Pulmonary artery (tissue), 1 donor: ENCODE measurements around the gene GPR33.

DNA sequence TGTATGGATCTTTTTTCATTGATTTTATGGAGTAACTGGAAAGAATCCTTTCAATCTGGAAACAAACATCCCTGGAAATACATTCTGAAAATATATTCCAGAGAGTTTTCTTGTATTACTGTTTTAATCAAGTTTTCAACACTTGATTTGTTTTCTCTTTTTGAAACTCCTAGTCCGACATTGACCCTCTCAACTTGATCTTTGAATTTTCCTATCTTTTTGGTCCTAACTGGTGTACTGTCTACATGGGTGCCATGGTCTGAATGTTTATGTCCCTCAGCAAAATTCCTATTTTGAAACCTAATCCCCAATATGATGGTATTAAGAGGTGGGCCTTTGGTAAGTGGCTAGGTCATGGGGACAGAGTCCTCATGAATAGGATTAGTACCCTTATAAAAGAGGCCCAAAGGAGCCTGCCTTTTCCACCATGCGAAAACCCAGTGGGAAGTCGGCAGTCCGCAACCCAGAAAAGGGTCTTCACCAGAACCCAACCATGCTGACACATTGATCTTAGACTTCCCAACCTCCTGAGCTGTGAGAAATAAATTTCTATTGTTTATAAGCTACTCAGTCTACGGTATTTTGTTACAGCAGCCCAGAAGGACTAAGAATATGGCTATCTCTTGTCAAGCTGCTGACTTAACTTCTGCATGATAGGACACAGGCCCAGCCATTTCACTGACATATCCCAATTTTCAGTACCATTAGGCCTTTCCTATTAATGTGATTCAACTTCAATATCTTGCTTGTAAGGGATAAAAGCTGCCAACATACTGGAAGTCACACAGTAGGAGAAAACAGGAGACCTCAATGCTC is 66.5 kb downstream of the COCH start:
- PRO-cap: no peak

- PRO-cap: no peak
Observed at GRCh38 chr14:31003246-31004127, 22.0 kb upstream of the AP4S1 start.

GRCh38 chr14:31122864-31123475 is 84.6 kb downstream of the HECTD1 start:
- PRO-cap: no peak

- PRO-cap: no peak
Observed at GRCh38 chr14:31171713-31172330, 35.8 kb downstream of the HECTD1 start.

DNA sequence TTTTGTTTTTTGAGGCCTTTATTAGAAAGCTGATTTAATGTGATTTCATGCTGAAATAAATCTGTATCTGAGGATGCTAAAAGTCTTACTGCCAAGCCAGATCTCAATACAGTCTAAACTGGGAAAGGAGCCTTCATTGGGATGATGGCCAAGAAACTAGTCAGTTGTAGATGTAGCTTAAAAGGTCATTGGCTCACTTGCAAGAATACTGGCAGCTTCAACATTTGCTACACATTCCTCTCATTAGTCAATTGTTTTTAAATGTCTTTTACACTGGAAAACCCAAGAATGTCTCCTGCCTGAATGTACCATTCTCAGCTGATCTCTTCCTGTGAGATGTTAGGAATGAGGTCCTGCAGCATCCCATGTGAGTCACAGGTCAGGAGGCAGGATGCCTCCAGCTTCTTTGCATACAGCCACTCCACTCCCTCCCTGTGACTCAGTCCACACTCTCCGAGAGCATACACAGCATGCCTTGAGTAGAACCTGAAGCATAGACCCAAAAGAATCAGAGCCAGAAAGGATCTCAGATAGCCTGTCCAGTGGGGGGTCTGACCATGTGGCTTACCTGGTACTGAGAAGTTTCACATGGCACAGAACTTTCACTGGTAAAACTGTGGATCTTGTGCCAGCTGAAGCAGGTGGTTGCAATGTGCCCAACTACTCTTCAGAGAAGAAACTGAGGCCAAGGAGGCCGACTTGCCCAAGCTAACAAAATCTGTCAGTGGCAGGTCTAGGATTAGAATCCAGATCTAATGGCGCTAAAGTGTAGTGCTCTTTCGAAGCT is 56.0 kb upstream of the HECTD1 start:
- PRO-cap: no peak

GRCh38 chr14:31487808-31488333 is at the start of gene GPR33:
TSS of gene GPR33 (minus strand) at chr14:31488039.
- PRO-cap: no peak

- PRO-cap: no peak
Observed at GRCh38 chr14:31724628-31725040, 163.4 kb downstream of the NUBPL start.

DNA sequence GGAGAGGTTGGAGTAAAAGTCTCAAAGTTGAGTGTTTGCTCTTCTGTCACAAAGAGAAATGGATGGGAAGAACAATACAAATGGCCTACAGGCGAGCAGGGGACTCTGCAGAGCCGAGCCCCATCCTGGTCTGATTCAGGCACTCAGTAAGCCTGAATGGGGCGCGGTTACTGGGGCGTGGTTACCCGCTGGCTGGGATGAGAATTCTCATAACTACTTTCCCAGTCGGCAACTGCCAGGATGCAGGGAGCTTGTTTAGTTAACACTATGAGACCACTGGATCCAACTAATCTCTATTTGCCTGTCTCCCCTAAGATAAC is 126.4 kb upstream of the ARHGAP5 start:
- PRO-cap: no peak

- PRO-cap: no peak
Observed at GRCh38 chr14:32417721-32418428, 88.8 kb downstream of the AKAP6 start.

GRCh38 chr14:32473268-32474017 is 144.3 kb downstream of the AKAP6 start:
- PRO-cap: no peak

DNA sequence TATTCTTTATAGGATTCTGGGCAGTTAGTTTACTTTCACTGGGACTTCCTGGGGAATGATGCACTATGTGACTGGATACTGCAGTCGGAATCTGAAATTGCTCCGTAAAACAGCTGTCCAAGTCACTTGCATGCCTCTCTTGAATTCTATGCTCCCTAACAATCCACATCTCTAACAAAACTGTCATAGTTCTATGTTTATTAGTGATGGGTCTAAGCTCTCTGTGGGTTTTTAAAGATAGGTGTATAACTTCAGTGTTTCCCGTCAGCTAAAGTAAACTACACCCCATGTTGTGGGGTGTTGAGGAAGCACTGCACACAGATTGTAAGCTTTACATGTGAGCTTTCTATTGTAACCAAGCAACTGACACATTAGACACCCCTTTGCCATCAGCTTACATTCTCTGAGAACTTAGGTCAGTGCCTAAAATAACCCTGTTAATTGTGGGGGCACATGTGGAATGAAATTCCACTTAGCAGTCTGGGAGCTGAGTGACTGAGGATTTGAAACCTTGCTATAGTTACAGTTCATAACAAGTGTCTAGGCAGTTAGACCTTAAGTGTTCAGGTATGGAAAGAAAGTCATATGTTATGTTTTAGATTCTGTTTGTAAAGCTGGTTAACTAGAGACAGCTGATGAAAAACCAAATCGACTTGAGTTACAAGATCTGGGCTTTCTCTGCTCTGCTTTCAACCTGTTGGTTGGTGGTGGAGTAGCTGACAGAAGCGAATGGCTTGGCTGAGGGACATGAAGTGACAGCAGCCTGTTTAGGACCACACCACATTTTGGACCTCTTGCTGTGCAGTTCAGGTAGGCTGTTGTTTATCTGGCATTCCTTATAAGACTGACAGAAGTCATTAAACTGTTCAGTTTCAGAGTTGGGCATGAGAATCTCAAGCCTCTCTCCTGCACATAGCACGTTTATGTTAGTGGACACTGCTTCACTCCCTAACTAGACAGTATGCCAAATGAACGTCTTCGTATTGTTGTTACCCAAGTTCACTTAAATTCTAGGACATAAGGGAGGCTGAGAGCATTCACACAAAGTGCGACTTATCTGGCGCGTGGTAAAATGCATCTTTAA is 165.8 kb downstream of the AKAP6 start:
- PRO-cap: unidirectional peak, plus-strand start at position 83 of the sequence

DNA sequence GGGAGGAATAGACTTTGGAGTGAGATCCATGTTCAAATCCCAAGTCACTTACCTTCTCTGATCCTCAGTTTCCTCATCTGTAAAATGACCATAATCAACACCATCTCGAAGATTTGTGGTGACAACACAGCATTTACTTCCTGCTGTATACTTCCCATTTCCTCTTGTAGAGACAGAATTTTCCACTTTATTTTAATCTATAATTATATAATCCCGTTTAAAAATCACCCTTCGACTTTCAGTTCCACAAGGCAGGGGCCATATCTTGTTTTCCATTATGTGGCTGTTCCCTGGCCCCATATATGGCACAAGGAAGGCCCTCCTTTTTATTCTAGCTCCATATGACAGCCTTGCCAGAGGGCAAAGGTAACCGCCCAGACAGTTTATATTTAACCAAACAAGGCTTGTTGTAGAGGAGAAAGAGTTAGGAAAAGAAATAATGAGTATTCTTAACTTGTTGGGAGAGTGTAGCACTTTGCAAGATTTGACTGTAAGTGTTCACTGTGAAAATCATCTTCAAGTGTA is 243.1 kb downstream of the AKAP6 start:
- PRO-cap: no peak

- PRO-cap: no peak
Observed at GRCh38 chr14:32623745-32623944, 294.5 kb downstream of the AKAP6 start.

- PRO-cap: no peak
Observed at GRCh38 chr14:34013376-34014203, 62.7 kb upstream of the EGLN3 start.

GRCh38 chr14:34019578-34020076 is 68.8 kb upstream of the EGLN3 start:
- PRO-cap: no peak

- PRO-cap: no peak
Observed at GRCh38 chr14:34023750-34024285, 72.9 kb upstream of the EGLN3 start.

GRCh38 chr14:34059749-34060049 is 108.8 kb upstream of the EGLN3 start:
- PRO-cap: no peak

DNA sequence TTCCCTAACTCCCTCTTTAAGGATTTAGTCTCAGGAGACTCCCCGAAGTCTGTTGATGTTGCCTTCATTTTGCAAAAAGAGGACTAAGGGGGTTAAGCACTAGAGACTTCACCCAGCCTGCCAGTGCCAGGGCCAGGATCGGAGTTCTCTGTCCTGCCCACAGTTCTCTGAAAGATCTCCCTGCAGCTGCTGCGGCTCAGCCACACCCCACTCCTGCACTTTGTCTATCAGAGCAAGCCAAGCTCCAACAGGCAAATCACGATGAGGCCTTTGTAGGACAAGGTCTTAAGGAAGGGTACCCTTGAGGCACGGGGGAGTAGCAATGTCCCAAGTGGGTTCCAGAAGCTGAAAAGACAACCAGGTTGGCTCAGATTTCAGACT is 148.8 kb upstream of the EGLN3 start:
- PRO-cap: no peak

- PRO-cap: no peak
Observed at GRCh38 chr14:34374938-34375818, 86.9 kb downstream of the SPTSSA start.

DNA sequence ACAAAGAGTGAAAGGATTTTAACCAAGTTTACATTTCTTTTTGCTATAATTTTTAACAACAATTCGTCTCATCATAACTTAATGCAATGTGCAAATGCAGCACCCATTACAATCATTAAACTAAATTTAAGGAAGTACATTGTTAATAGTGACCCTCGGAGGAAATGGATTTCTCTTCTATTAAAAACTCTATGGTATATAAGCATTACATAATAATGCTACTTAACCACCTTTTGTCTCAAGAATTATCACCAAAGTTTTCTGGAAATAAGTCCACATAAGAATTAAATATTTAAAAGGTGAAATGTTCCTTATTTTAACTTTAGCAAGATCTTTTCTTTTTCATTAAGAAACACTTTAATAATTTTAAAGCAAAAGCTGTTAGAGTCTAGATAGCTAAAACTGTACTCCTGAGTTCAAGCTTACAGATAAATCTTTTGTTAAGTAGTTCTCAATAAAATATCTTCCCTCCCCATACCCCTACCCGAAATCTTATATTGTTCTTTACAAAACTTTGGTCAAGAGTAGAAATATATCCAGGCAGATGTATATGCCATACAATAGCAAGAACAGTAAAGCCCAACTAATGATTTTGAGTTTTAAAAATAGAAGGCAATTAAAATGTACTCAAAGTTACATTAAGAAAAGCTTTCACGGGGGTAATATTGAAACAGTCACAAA is 27.6 kb downstream of the SPTSSA start:
- PRO-cap: no peak